Left colon (tissue), 1 donor: ENCODE measurements around a stretch of chr1.

DNA sequence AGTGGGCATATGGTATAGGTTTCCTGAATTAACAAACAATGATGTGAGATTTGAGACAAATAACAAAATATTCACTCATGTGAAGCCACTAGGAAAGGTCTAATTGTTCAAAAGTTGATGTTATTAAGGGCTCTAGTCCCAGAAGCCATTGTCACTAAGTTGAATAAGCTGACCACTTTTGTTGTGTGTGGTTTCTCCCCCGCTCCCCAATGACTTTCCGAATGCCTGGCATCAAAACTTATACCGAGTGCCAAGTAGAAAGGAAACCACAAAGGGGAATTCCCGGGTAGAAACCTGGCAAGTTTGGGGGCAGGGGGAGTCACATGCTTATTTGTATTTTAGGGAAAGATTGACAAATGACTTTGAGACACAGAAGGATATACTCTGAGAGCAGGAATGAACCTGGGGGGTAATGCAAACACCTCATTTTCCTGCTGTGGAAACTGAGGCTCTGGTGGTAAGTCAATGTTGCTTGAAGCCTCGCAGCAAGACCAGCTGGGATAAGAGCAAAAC lies 154.1 kb downstream of the TGFBR3 start:
- PRO-cap: no peak

DNA sequence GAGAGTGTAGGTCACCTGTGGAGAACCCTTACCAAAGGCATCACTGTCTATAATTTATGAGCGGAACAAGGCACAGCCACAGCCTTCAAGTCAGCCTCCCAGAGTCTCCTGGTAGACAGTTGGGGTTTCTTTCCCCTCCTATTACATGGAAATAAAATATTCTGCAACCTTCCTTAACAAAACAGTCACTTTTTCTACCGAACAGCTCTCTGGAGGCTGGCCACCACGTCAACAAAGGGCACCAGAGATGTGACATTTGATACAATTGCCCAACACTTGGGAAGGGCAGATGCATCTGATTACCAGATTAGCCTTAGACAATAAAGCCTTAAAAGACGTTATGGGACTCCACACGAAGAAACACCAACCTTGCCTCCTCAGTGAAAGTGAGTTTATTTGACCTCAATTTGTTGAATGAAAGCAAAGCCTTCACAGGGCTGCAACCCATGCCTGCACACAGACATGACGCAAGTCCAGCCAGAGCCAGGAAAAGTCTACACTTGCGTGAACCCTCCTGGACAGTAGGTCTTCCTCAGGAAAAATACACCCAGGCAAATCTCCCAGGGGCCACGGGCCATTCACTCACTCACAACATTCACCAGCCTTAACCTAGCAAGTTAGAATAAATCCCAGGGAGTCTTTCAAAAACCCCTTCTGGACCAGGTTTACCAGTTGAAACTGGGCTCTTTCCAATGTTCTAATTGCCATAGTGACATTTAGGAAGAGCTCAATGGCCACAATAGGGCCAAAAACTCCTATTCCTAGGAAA lies 136.1 kb downstream of the TGFBR3 start:
- PRO-cap: no peak

DNA sequence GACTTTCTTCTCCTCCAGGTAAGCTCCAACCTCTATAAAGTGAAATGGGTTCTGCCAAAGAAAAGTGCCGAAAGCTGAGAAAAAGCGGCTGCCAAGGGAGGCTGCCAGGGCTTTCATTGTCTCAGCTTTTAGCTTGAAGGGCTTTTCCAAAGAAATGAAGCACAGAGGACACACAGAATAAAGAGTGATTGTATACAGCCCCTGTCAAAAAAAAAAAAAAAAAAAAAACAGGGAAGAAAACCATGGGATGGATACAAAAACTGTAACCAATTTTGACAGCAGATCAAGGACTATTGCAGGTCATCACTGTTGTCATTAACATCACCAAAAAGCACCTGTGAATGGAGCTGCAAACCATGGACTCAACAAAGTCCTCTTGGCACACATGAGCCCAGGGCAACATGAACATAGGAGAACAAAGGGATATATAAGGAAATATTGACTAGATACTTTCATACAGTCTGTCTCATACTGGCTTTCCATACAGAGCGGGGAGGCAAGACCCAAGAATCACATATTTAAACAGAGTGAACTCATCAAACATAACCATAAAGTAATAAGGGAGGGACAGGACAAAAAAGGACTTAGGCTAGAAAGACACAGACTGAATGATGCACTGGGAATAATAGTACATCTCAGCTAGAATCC lies 126.6 kb downstream of the TGFBR3 start:
- PRO-cap: no peak

- PRO-cap: no peak
These were observed 80.6 kb downstream of the TGFBR3 start for GRCh38 chr1:91805299-91805836.

- PRO-cap: no peak
These were observed 36.7 kb downstream of the TGFBR3 start for GRCh38 chr1:91849131-91849722.

DNA sequence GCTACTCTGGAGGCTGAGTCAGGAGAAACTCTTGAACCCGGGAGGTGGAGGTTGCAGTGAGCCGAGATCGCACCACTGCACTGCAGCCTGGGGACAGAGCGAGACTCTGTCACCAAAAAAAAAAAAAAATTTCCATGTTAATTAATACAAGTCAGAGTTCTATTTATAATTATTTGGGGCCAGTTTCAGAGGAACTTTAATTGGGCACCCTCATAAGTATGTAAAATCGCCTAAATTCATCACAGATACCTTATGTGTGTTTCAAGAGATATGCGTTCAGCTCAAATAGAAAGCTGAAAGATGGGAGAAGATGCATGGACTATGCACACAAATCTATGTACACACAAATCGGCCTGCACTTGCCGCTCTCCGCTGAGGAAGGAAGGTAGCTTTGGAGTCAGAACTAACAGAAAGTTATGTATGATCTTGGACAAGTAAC lies 1.7 kb downstream of the TGFBR3 start:
- PRO-cap: no peak

- PRO-cap: no peak
These were observed 27.0 kb downstream of the GFI1 start for GRCh38 chr1:92459610-92460266.

GRCh38 chr1:92588385-92589166 lies 101.9 kb upstream of the GFI1 start:
- PRO-cap: no peak

GRCh38 chr1:92694273-92694586 lies 90.7 kb downstream of the EVI5 start:
- PRO-cap: no peak

DNA sequence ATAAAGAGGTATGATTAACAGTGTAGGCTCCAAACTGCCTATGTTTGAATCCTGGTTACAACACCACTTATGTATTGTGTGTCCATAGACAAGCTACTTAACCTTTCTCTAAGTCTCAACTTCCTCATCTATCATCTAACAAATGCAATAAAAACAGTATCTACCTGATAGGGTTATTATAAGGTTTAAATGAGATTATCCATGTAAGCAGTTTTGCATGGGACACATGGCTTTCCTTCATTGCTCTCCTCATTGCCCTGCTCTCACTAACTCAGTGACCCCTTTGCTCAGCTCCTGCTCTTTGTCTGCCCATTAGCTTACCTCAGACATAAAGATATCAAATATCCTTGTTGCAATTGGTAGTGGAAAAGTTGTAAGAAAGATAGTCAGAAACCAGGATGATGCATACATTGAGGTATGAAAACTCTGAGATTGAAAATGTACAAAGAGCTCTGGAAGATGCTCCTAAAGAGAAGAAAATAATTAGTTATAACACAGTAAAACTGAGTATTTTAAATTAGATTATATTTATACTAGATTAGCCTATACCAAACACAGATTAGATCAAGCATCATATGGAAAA lies 89.8 kb downstream of the EVI5 start:
- PRO-cap: no peak

DNA sequence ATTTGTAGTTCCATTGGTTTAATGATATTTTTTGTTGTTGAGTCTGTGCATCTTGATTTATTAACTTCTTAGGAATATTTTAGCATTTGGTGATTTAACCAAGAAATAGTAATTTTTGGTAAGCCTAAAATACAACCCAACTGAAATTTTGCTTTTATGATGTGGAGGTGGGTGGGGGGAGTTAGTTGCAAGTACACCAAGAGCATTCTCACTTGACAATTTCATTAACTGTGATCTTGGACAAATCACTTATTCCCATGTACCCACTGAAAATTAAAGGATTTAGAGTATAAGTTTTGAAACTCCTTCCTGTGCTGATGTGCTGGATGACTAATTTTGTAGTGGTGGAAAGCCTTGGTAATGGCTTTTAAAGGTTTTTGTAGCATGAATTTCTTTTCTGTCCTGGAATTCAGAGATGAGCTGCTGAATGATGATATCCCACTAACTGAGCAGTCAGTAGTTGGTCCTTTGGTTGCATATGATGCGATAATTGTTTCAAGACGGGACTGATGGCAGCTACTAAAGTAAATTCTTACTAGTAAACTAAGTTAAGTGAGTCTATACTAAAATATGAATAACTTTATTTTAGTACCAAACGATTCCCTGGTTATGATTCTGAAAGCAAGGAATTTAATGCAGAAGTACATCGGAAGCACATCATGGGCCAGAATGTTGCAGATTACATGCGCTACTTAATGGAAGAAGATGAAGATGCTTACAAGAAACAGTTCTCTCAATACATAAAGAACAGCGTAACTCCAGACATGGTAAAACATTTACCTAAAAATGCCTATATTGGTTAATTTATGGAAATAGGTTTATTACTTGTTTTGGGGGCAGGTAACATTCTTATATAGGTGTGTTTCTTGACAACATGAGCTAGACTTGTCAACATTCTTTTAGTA lies 5.3 kb downstream of the RPL5 start:
- PRO-cap: no peak

- PRO-cap: no peak
These were observed 10.8 kb downstream of the DIPK1A start for GRCh38 chr1:92950477-92950824.

- PRO-cap: no peak
These were observed 1.7 kb downstream of the DR1 start for GRCh38 chr1:93347352-93347843.

DNA sequence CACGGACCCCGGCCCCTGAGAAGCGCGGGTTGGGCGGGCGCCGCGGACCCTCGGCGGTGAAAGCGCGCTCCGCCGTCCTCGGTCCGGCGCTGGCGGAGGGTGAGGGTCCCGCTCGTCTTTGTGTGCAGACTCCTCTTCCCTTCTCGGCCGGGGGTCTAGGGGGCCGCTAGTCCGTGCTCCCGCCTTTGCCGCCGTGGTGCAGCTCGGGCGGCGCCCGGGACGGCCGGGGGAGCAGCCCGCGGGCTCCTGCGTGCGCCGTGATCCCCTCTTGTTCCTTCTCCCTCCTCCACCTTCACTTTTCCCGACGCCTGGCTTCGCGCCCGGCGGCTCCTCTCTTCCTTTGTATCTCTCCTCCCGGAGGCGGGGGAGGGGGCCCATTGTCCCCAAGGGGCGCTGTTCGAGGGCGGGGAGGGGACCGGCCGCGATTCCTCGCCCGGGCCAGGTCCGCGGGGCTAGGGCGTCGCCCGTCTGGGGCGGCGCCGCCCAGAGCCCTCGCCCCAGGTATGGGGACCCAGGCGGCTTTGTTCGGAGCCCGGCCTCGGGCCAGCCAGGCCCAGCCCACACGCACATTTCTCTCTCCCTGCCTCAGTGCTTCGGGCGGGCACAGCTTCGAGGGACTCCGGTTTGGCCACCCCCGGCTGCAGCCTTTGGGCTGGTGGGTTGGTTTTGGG lies 548 bp downstream of the FNBP1L start:
- PRO-cap: bidirectional peak, plus-strand start at position 524 of the sequence, minus-strand start at position 303 of the sequence

- PRO-cap: no peak
These were observed 40.7 kb downstream of the FNBP1L start for GRCh38 chr1:93488527-93489078.

GRCh38 chr1:93584224-93585021 lies 97.2 kb downstream of the BCAR3 start:
- PRO-cap: bidirectional peak, plus-strand start at chr1:93584355, minus-strand start at chr1:93584345; bidirectional peak, plus-strand start at chr1:93584759, minus-strand start at chr1:93584734

DNA sequence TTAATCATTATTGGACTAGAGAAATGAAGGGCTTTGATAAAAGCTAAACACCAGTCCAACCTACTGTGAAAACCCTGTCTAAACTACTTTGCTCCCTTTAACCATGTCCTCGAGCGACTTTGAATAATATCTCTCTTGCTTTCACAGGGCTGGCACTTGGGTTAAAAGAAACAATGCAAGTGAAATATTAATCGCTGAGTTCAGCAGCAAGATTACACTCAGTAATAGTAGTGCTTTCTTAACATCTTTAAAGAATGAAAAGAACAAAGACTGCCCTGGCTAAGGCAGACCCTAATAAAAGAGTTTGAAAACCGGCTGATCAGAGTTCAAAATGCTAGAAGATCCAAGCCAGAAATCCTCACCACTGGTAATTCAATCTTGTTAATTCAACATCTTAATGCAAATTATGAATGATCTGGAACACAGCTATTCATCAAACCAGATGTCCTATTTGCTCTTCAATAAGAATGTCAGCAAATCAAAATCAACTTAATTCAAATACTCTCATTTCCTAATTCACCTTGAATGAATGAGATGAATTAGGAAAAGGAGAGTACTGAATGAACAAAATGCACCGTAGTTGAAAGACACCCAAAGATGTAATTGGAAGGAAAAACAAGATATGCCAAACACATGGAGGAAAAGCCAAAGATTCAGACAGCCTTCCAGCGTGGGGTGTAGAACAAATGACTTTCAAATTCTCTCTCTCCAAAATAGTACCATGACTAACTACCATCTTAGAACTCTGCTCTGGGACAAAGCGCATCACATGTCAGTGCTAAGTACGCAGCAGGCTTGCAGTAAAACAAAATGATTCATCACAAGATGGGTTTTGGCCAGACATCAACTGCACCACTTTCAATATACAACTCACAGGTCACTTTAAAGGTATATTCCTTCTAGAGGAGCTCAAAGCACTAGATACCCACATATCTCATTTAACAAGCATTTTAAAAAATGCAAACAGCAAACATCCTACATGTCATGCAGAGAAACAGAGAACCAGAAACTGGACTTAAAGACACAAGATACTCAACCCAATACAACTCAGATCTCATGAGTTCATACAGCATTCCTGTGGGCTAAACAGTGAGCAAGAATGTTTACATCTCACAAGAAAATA lies 76.0 kb downstream of the BCAR3 start:
- PRO-cap: no peak

DNA sequence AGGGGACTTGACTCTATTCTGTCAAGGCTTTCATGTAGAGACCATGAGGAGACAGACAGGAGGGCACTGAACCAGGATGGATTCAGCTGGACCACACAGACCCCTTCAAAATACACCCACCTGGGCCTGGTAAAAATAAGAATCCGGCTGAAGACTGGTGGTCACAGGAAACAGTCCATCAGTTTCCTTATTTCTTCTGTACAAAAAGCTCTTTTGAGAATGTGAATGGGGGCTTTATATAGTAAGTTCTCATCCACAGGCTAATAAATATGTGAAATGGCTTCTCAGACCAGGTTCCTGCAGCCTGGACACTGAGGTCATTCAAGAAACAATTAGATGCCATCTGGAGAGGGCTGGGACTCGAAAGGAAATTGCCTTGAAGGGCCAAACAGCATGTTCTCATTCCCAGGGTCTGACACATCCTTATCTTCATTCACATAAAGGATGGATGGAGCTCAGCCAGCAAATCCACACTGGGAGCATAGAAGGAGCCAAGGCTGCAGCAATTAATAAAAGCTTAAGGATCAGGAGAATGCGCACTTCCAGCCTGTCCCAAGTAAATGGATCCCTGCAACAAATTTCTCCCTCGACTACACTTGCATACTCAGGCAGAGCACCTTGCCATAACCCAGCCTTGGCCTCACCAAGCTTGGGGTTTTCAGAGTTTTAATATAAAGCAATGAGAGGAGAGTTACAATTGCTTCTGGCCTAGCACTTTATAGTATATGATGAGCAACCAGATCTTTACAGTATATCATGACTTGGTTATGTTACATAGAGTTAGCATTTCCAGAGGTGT lies 56.1 kb downstream of the BCAR3 start:
- PRO-cap: no peak

- PRO-cap: no peak
These were observed 12.5 kb upstream of the BCAR3 start for GRCh38 chr1:93693975-93694730.

DNA sequence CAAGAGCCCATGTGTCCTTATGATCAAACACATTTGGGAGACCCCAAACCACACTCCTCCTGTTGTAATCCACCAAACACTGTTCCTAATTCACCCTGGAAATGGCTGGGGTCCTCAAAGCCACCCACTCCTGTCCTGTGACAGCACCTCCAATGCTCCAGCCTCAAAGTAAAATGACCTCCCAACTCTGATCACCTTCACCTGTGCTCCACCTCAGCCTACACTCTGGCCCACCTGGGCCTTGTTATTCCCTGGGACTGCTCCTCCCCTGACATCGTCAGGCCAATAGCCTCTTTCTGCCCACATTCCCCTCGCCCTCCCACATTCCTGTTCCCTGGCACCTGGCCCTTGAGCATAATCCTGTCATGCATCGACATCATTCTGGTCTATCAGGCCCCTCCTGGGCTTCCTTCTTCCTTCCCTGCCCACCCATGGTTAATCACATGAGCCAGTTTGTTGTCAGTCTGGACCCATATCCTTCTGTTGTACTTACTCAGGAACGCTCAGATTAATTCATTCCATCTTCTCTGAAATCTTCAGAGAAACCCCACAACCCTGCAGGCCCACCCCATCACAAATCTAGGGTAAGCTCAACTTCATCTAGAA lies 13.2 kb upstream of the BCAR3 start:
- PRO-cap: no peak